Smooth muscle cell (in vitro differentiated cells): Measurements from ENCODE around the gene NPC2.

DNA sequence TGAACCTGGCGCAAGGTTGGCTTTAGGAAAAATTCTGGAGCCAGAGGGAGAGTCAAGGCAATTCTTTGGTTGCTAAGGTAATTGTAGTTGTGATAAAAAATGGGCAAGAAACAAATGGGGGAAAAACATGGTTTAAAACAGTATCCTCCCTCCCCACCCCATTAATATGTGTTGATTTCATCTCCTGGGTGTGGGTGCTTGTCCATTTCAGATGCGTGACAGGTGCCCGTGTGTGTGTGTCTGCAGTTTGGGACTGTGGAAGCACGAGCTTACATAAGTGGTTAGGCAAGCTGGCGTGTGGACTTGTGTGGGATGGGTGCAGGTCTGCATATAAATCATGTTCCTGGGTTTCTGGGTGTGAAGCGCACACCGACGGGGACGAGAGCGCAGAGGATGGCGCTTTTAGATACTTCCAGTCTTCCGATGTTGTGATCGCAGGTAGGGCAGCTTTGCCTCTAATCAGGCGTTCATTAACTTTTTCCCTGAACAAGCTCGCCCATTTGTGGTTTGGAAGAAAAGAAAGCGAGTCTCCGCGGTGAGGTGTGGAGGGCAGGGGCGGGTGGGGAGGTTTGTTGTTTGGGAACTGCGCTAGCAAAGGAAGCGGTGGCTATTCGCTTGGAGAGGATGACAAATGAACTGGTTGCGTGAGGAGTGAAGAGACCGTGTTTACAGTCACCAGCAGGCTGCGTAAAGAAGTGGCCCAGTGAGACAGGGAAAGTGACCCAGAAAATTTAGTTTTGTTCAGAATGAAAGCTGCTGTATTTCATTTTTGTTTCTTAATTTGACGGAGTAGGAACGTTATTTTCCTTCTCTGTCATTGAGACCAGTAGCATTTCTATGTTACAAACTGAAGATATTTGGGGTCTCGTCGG, 872 bp downstream of the RGS6 start:
- RAMPAGE, long total RNA, result no peak

DNA sequence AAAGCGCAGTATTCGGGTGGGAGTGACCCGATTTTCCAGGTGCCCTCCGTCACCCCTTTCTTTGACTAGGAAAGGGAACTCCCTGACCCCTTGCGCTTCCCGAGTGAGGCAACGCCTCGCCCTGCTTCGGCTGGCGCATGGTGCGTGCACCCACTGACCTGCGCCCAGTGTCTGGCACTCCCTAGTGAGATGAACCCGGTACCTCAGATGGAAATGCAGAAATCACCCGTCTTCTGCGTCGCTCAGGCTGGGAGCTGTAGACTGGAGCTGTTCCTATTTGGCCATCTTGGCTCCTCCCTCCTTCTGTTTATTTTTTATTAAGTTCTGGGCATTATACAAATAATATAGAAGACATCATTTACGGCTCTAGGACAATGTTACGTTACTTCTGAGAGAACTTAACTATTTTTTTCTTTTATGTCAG, 49.8 kb downstream of the RGS6 start:
- RAMPAGE, long total RNA, result no peak

- RAMPAGE, long total RNA, result no peak
Measured at GRCh38 chr14:72332921-72333389, 400.7 kb downstream of the RGS6 start.

GRCh38 chr14:72443829-72444536, 449.9 kb downstream of the DPF3 start:
- RAMPAGE, long total RNA, result no peak

- RAMPAGE, long total RNA, result no peak
Measured at GRCh38 chr14:72753232-72753534, 140.7 kb downstream of the DPF3 start.

DNA sequence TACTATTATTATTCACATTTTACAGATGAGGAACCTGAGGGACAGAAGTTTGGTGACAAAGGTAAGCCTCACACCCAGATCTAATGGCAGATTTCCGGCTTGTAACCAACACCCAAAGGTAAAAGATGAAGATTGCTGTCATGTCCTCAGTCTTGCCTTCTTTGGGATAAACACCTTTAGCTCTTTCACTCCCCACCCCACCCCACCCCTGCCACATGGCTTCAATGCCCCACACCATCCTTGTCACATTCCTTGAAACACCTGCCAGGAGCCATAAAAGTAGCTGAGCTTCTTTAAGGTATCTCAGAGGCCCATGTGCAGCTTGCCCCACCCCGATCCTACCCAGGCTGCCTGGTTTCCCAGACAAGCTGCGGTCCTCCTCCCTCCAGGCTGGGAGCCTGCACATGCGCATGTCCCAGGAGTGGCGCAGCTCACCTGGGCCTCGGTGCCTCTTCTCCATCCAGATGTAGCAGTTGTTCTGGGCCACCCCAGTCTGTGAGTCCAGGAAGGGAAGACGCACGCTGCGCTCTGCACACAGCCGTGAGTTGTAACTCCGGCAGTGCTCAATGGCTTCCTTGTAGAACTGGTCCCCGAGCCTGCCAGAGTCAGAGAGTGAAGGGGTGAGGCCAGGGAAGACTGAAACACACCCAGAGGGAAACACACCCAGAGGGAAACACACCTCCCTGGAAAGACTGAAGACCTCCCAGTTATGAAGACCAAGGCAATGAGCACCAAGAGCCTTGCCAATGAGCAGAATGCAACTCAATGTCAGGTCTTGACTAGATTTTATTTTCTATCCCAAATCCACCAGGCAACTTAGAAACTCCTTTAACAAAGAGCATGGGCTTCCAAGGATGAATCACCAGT, 122.4 kb downstream of the DPF3 start:
- RAMPAGE, long total RNA, result no peak

GRCh38 chr14:73237655-73238971, 807 bp downstream of the PAPLN start:
- RAMPAGE, long total RNA, result no peak

GRCh38 chr14:73405423-73405725, 53.0 kb downstream of the NUMB start:
- RAMPAGE, long total RNA, result no peak

DNA sequence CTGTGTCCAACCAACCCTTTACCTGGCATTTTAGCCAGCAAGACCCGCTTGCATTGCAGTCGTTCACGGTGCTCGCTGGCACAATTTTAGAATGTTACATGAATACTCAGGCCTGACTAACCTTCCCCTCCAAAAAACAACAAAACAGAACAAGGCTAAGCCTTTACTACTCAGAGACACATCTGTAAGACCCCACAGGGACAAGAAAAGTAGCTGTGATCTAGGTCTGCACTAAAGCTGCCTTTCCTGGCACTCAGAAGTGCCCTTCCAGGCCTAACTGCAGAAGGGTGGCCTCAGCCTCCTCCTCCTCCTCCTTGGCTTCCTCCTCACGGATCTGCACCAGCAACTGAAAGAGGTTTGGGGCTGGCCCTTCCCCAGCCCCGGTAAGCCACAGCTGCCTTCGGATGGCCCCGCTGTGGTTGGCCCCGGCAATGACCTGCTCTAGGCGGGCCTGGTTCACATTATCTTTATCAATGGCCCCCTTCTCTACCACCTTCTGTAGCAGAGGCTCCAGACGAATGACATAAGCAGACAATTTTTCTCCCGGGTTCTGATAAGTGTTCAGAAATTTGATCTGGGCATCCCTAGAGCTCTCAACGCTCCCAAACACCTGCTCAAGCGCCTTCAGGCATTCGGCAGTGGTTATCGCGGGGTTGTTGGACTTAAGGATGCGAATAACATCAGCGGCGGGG, 1.7 kb downstream of the PNMA1 start:
- RAMPAGE, long total RNA, result start-site peak on the minus strand centred at position 123 of the sequence, 82 bp wide, 6 and 13 reads in 2 replicates; start-site peak on the minus strand centred at position 313 of the sequence, 124 bp wide, 8 and 5 reads in 2 replicates; start-site peak on the minus strand centred at position 461 of the sequence, 68 bp wide, 6 and 6 reads in 2 replicates

GRCh38 chr14:73717964-73718431, 3.8 kb upstream of the PNMA1 start:
- RAMPAGE, long total RNA, result no peak

DNA sequence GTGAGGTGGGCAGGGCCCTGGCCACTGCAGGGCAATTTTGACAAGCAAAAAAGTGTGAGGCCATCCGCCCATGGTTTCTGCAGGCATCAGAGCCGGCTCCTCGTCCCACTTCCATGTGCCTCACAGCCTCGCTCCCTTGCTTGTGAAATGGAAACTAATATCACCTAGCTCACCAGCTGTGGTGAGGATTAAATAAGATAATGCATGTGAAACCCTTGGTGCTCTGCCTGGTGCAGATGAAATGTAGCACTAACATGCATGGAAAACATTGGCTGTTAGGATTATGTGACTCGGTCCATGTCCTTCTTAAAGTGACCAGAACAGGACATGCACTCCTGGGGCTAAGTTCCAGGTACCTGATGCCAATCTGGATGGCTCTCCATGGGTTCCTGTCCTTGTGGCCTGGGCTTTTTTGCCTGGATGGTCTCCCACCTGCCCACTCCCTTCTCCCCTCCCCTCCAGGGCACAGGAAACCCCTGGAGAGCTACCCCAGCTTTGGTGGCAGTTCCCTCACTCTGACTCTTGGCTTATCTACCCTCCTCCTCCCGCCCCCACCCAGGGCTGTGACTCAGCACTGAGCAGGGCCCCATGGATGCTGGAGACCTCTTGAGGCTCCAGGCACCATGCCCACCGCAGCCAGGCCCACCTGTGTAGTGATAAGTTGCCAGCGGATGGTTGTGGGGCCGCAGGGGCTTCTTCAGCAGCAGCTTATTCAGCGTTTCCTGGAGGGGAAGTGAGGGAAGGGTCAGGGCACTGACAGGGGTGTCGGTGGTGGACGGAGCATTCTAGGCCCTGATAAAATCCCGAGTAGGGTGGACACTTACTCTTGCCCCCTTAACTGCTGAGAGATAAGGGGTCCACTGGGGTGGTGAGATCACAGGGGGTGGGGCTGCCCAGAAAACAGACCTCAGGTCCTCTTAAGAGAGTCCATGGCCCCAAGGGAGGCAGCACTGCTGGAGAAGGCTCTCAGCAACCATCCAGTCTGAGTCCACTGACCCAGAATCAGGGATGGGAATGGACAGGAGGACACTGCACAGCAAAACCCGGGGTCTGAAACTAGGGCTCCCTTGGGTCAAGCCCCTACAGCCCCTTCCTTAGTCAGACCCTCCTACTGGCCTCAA, 11.6 kb upstream of the PNMA1 start:
- RAMPAGE, long total RNA, result no peak

- RAMPAGE, long total RNA, result no peak
Measured at GRCh38 chr14:73752203-73752980, 7.7 kb downstream of the MIDEAS start.

GRCh38 chr14:74326551-74327012, 21.7 kb upstream of the VRTN start:
- RAMPAGE, long total RNA, result no peak

DNA sequence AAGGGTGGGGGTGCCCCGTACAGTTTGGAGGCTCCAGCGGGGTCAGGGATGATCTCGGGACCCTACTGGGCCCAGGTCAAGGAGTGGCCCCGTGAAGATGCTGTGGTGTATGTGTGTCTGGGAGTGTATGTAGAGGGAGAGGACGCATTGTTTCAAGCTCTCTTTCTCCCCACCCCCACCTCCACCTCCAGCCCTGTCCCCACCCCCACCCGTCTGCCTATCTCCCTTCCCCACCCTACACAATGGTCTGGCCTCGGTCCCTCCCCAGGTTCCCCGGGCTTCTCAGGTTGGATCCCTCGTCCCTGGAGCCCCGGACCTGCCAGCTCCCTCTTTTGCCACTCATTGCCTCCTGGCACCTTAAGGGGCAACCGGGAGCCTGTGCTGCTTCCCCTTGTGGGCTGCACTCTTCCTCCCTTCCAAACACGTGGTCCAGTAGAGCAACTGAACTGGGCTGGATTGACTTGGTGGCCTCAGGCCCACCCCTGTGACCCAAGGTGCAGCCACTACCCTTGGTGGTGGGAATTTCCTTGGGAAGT, 483 bp downstream of the VRTN start:
- RAMPAGE, long total RNA, result no peak

GRCh38 chr14:74492687-74493904, at the start of gene NPC2:
TSS of gene NPC2 (minus strand) at chr14:74493305.
- RAMPAGE, long total RNA, result start-site peak on the minus strand at chr14:74493280-74493473, 1,437 and 973 reads in 2 replicates; start-site peak on the plus strand at chr14:74493754-74493770, 497 and 418 reads in 2 replicates

GRCh38 chr14:74498213-74498885, 4.8 kb downstream of the ISCA2 start:
- RAMPAGE, long total RNA, result no peak

- RAMPAGE, long total RNA, result no peak
Measured at GRCh38 chr14:74562815-74563447, 49.1 kb downstream of the LTBP2 start.

GRCh38 chr14:74570261-74570669, 41.8 kb downstream of the LTBP2 start:
- RAMPAGE, long total RNA, result no peak

DNA sequence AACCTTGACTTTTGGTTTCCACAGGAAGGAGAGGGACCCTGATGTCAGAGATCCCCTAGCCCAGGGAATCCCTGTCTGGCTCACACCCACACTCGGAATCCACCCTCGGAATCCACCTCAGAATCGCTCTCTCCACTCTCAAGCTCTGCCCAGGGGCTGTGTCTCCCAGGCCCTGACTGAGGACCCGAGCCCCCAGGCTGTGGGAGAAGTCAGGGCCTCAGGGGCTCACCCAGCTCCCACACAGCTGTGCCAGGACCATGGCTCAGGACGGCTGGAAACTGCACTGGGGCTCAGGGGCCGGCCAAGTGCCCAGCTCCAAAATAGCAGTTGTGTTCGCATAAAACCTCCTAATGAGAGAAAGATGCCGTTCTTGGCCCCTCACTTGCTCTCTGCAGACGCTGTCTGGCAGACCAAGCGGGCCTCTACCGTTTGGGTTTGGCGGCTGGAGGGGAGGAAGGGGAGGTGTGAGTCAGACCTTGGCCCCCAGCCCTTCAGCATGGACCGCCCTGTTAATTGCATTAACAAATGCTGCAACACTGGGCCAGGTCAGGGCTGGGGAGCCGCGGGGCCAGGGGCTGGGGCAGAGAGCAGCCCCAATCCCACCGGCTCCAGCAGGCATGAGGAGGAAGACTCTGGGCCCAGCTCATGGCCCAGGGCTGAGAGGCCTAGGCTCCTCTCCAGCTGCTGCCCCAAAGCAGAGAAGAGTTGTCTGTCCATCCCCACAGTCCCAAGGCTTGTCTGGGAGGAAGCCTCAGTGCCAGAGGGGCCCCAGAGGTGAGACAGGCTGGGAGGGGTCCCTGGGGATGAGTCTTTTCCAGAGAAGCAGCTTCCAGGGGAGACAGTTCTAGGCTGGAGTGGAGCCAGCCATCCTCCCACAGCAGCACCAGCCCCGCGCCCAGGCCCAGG, 17.1 kb downstream of the LTBP2 start:
- RAMPAGE, long total RNA, result no peak

GRCh38 chr14:74619706-74620419, 7.8 kb upstream of the LTBP2 start:
- RAMPAGE, long total RNA, result no peak